T-cell (primary cell): ENCODE data around the genes TEX45, CLEC4M, TIMM44, CERS4 and RPS28.

DNA sequence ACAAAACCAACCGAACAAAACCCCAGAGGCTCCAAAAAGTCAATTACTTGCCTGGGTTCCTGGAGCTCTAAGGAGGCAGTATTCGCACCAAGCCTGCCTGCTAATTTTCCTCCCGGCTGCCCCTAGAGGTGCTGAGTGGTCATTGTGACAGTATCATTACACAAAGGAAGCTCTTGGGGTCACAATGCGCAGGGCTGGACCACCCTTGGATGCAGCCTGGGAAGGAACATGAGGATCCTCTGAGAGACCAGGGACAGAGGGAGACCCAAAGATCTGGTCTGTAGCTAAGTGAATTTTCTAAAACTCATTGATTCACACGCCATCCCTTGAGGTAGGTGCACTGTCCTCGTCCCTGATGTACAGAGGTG, at the start of gene TEX45:
TSS of gene TEX45 (plus strand) at position 197 of the 368 bp plus-strand sequence.
- PRO-cap, 7 experiments, result no peak in any of the 7 experiments

- PRO-cap, 7 experiments, result no peak in any of the 7 experiments
These were observed 18.8 kb downstream of the PNPLA6 start for GRCh38 chr19:7554078-7554911.

GRCh38 chr19:7628787-7629360, 471 bp downstream of the XAB2 start:
- PRO-cap, 7 experiments, result peak in 1 of 7 experiments; most common minus-strand start chr19:7629050 (in 1)

GRCh38 chr19:7762908-7763483, at the start of gene CLEC4M:
TSS of gene CLEC4M (plus strand) at chr19:7763243.
- PRO-cap, 7 experiments, result no peak in any of the 7 experiments

DNA sequence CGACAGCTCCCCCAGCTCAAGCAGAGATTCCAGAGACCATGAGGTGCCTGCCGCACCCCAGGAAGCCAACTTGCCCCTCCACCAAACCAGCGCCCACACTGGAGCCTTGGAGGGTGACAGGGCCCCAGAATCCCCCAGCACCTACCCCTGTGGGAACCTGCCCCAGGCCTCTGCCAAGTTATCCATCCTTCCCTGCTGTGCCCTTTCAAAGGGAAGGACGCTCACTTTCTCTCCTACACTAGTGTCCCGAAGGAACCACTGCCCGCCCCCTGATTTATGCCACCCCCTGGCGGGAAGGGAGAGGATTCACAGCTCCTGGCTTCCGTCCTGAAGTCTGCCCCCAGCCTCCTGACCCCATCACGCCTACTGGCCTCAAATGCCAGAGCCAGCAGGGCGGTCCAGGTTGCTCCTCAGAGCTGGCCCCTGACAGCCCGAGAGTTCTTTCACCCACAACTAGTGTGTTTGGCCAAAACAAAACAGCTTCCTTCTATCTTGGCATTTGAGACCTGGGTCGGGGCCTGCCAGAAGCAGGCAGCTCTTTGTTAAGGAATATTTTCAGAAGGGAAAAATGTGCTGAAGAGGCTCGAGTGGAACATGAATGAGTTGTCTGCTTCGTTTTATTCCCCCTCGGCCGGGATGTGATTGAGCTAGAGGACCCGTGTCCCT, 1.5 kb downstream of the EVI5L start:
- PRO-cap, 7 experiments, result no peak in any of the 7 experiments

DNA sequence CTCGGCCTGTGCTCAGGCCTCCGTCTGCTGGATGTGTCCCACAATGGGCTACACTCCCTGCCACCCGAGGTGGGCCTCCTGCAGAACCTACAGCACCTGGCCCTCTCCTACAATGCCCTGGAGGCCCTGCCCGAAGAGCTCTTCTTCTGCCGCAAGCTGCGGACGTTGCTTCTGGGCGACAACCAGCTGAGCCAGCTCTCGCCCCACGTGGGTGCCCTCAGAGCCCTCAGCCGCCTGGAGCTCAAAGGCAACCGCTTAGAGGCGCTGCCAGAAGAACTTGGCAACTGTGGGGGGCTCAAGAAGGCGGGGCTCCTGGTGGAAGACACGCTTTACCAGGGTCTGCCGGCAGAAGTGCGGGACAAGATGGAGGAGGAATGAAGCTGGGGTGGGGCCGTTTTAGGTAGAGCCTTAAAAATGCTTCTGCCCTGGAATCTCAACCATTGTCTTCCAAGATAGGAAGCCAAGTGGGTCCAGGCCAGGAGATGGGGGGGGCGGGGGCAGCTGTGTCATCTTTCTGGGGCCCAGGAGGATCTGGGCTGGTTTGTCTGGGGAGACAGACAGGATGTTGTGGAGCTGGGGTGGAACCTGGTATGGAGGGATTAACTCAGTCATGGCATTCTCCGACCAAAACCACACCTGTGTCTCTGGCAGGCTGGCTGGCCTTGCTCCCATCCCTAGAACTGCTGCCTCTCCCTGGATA, 3.0 kb upstream of the MAP2K7 start:
- PRO-cap, 7 experiments, result no peak in any of the 7 experiments

DNA sequence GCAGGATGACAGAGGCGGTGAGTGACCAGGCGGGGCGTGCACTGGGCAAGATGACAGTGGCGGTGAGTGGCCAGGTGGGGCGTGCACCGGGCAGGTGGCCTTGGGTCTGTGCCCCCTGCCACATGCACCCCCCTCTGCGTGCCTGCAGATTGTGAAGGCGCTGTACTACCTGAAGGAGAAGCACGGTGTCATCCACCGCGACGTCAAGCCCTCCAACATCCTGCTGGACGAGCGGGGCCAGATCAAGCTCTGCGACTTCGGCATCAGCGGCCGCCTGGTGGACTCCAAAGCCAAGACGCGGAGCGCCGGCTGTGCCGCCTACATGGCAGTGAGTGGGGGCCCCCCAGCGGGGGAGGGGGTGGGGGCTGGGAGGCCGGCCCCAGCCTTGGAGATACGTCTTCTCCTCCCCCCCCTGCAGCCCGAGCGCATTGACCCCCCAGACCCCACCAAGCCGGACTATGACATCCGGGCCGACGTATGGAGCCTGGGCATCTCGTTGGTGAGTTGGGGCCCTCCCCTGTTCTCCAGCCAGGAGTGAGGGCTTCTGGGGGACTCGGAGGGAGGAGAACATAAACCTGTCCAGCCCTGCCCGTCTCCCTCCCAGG, 3.7 kb upstream of the TGFBR3L start:
- PRO-cap, 7 experiments, result no peak in any of the 7 experiments

DNA sequence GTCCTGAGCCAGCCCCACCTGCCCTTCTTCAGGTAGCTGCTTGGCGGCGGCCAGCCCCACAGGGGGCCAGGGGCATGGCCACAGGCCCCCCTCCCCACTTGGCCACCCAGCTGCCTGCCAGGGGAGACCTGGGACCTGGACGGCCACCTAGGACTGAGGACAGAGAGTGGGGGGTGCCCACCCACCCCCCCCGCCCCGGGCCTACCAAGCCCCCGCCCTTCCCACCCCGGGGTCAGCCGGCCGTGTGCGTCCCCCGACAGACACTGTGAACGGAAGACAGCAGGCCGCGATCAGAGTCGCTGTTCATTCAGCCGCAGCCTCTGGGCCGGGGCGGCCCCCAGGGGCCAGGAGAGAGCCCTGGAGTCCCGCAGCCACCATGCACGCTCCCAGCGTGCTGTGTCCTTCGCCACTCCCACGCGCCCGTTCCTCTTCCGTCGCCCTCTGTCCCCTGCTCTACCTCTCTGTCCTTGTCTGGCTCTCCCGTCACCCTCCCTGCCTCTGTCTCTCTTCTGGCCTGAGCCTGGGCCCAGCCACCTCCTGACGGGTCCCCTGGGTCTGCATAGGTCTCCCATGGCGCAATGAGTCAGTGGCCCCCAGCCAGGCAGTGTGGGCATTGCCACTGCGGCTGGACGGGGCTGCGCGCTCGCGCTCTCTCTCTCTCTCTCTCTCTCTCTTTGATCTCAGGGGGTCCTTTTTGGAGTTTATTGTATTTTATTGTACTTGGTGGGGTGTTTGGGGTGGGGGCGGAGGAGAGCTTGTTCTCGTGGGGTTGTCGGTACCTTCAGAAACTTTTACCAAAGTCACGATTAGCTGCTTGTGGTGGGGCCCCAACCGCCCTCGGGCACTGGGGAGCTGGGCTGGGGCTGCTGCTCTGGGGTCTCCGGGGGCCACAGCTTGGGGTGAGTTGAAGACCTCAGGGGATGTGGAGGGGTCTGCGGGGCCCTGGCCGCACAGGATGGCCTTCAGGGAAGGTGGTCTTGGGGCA, 1.9 kb upstream of the TGFBR3L start:
- PRO-cap, 7 experiments, result peak in 1 of 7 experiments; most common plus-strand start position 806 of the sequence (in 1)

DNA sequence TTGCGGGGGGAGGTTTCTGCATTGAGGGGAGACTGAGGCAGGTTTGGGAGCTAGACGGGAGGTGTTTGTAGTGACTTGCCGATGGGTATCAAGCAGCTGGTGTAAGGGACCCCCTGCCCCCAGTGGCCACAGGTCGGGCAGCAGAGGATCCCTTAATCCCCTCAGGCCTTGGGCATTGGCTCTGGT, 206 bp upstream of the TGFBR3L start:
- PRO-cap, 7 experiments, result no peak in any of the 7 experiments

GRCh38 chr19:7934793-7935417, 8.6 kb downstream of the TIMM44 start:
- PRO-cap, 7 experiments, result no peak in any of the 7 experiments

- PRO-cap, 7 experiments, result peak in 7 of 7 experiments; most common minus-strand start chr19:7943651 (in 6)
These were observed at the start of gene TIMM44 for GRCh38 chr19:7943177-7943905. TSS of gene TIMM44 (minus strand) at chr19:7943666.

DNA sequence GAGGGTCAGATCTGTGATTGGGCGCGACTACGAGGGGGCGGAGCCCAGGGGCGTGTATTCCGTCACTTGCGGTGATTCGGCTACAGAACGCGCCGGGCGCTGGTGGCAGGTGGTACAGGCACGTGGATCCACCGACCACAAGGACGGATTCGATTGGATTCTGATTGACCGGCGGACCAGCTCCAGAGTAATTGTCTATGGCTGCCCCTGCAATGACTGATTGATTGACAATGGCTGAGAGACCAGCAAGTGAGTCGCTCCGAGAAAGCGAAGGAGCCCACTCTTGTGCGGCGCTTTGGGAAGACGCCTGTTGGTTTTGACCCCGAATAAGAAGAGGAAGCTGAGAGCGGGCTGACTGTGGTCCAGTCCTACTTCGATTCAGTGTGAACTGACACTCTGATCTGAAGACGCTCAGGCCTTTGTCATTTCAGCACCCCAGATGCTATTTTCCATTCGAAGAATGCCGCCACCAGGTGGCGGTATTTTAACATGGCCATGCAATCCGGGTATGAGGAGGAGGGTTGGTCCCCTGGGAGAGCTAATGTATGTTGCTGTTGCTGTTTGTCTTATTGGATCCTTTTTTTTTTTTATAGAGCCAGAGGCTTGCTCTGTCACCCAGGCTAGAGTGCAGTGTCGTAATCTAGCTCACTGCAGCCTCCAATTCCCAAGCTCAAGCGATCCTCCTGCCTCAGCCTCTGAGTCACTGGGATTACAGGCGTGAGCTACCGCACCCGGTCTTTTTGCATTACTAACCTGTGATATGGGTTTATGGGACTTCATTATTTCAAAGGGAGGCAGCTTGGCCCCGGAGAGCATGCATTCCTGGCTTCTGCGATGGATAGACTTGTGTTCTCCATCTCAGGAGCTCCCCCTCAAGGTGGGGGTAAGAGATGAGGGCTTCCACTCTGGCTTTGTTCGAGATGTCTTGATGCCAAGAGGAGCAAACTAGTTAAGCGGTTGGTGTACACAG, 725 bp upstream of the TIMM44 start:
- PRO-cap, 7 experiments, result peak in 7 of 7 experiments; most common plus-strand start position 85 of the sequence (in 7)

DNA sequence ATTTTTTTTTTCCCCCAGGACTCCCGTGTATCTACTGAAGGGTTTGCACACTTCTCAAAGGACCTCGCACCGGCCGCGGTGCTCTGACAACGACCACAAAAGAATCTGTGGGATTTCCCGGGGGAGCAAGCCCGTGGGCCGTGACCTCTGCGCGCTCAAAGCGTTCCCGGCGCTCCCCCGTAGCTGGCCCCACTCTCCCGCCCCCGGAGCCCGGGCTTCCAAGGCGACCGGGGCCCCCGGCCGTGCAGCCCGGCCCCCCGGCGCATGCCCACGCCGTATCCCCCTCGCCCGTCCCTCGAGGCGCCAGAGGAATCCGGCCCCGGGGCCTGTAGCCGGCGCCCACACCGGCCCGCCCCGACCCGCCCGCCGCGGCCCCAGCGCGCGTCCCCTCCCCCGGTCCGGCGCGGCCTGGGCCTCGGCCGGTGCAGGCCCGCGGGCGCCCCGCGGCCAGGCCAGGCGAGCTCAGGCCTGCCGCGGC, 426 bp downstream of the ELAVL1 start:
- PRO-cap, 7 experiments, result no peak in any of the 7 experiments

- PRO-cap, 7 experiments, result no peak in any of the 7 experiments
These were observed 5.5 kb upstream of the CERS4 start for GRCh38 chr19:8203621-8204125.

- PRO-cap, 7 experiments, result peak in 7 of 7 experiments; most common plus-strand start chr19:8209637 (in 7); most common minus-strand start chr19:8209516 (in 5)
These were observed at the start of gene CERS4 for GRCh38 chr19:8209253-8210476. TSS of gene CERS4 (plus strand) at chr19:8209370.

GRCh38 chr19:8216570-8216978, 7.4 kb downstream of the CERS4 start:
- PRO-cap, 7 experiments, result no peak in any of the 7 experiments

DNA sequence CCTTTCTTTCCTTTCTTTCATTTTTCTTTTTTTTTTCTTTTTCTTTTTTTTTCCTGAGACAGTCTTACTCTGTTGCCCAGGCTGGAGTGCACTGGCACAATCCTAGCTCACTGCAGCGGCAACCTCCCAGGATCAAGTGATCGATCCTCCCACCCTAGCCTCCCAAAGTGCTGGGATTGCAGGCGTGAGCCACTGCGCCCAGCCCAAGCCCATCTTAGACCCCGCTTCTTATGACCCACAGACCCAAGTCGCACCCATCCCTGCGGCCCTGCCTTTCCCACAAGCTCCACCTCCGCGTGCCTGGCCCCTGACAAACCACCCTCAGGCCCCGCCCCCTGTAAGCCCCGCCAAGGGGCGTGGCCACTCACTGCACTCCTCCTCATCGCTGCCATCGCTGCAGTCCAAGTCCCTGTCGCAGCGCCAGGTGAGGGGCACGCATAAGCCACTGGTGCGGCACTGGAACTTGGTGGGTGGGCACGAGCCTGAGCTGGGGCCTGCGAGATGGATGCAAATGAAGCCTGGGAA, 3.4 kb downstream of the CD320 start:
- PRO-cap, 7 experiments, result no peak in any of the 7 experiments

GRCh38 chr19:8321435-8322423, at the start of gene RPS28:
TSS of gene RPS28 (plus strand) at chr19:8321496.
- PRO-cap, 7 experiments, result peak in 7 of 7 experiments; most common plus-strand start chr19:8321500 (in 3)

GRCh38 chr19:8323471-8324527, 2.5 kb downstream of the RPS28 start:
- PRO-cap, 7 experiments, result no peak in any of the 7 experiments

DNA sequence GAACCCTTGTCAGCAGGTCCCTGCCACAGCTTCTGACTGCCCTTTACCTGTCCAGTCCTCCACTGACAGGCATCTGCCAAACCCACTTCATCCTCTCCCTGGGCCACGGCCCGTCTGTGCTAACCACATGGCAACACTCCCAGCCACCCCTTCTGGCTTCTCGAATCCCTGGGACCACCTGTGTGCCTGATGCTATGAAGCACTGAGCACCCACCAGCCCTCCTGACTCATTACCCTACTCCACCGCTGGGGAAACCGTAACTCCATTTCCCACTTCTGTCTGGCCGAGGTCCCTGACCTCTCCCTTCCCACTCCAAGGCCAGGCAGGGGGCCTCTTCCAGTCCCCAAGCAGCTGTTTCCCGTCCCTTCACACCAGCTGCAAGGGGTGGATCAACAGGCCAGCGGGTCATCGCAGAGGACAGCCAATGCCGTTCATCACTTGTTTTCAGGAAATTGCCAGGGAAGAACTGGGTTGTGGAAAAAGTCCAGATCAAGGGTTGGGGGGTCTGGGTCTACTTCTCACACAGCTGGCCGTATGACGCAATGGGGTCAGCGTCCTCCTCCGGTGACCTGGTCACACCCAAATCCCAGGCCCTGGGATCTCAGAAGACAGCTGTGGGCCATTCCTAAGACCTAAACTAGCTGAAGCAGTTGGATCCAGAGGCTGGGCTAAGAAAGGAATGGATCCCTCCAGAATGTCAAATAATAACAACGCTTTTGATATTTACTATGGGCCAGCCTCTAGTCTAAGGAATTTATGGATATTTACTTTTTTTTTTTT, 2.4 kb downstream of the KANK3 start:
- PRO-cap, 7 experiments, result no peak in any of the 7 experiments